RPMI7951 (cell line): Measurements from ENCODE around the genes IL4, SEPTIN8 and C5orf15.

DNA sequence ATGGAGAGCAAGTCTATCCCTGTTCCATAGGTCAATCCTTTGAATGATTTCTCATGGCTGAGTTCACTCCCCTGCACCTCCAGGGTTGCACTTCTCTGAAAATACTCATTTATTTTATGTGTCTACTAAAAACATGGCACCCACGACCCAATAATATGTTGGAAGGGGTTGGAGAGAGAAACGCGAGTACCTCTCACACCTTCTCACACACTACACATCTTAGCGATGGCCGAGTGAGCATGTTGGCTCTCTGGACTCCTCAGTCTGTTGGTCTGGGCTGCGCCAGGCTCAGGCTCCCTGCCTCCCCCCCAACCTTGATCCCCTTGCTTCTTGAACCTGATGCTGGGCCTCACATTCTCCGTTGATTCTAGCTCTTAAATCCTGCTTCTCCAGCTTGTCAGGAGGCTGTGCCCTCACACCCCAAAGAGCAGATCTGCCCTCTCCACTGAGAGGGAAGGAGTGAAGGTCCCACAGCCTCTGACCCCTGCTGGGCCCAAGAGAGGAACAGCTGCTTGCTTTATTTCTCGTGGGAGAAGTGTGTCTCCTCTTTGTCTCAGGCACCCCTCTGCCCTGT, 28.0 kb downstream of the IRF1 start:
- RAMPAGE, long total RNA, result no peak

DNA sequence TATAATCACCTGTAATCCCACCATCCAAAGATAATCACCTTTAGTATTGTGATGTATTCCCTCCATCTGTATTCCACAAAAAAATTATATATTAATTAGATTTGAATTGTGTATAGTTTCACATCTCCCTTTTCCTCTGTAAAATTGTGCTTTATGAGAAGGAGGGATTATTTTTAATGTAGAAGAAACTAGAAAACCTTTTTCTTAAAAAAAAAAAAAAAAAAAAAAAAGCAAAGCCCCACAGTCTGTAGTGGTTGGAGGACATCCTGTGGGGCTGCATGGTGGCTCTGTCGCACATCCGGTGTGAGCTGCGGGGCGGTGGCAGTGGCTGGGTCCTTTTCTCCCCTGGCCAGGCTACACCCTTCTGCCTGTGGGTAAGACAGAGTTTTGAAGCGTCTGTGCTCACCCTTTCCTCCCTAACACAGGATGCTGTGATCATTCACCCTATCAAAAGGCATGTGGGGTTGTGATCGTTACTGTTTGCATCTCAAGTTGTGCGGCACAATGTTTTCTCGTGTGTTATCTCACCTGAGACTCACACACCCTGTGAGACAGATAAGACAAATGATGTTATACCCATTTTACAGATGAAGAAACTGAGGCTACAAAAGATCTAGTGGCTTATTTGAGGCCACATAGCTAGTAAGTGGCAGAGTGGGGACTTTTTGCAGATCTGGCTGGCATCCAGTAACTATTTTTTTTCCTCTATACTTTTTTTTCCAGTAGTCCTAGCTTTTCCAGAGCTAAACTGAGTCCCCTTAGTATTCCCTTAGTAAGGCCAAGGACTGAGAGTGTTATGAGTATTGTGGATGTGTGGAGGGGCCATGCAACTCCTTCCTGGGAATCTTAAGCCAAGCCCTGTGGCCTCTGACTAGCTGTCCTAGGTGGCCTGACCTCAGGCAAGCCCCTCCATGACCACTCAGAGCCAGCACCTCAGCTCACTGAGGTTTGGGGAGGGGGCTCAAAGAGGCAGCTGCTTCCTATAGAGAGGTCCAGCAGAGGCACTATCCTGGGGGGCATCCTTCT, 17.5 kb downstream of the IRF1 start:
- RAMPAGE, long total RNA, result no peak

DNA sequence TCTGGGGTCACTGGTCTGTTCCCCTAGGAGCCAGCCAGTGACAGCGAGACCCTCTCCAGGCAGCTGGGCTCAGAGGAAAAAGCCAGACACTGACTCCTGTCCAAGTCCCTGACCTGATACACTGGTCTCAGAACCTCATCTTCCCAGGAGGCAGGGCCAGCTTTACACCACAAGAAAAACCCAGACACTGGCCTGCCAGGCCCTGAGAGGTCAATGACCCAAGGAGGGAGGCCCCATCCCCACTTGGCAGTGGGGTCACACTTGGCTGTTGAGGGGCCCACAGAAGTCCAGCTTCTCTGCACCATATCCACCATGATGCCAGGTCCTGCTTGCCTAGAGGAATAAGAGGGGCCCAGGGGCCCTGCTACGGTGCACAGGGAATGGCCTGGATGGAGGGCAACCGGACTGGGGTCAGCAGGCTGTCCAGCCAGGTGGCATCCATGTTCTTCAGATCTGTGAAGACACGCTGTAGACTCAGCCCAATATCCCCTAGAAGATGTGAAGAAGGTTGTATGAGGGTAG, 6.9 kb downstream of the IRF1 start:
- RAMPAGE, long total RNA, result no peak

DNA sequence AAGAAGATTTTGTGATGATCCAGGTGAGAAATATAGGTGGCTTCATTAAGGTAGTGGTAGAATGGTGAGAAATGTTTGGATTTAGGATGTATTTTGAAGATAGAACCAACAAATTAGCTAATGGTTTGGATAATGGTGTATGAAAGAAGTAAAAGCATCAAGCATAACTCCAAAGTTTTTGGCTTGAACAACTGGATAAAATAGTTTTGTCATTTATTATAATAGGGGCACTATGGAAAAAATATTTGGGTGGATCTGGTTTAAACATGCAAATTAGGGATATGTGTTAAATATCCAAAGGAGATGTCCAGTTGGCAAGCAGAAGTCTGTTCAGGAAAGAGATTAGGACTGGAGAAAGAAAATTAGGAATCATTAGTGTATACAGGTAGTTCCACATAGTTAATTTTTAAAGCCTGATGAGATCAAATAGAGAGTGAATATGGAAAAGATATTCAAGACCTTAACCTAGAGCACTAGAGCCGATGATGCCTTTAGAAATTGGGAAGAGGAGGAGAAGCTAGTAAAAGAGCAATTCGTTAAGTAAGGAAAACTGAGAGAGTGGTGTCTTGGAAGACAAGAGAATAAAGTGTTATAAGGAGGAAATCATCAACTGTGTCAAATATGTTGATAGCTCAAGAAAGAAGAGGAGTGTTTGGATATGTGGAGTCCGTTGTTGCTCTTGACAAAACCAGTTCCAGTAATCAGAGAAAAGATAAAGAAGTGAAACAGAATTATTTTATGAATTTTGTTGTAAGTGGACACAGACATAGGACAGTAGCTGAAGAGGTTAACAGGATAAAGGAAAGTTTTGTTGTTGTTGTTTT, 5.8 kb downstream of the RAD50 start:
- RAMPAGE, long total RNA, result no peak

DNA sequence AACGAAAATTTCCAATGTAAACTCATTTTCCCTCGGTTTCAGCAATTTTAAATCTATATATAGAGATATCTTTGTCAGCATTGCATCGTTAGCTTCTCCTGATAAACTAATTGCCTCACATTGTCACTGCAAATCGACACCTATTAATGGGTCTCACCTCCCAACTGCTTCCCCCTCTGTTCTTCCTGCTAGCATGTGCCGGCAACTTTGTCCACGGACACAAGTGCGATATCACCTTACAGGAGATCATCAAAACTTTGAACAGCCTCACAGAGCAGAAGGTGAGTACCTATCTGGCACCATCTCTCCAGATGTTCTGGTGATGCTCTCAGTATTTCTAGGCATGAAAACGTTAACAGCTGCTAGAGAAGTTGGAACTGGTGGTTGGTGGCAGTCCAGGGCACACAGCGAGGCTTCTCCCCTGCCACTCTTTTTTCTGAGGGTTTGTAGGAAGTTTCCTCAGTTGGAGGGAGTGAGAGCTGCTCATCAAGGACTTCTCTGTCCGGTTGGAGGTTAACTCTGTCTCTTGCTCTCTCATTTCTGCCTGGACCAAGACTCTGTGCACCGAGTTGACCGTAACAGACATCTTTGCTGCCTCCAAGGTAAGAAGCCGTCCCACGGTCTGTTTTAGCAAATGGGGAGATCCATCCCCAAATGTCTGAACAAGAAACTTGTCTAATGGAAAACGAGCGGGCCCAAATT, at the start of gene IL4:
TSS of gene IL4 (plus strand) at position 85 of the 702 bp plus-strand sequence.
- RAMPAGE, long total RNA, result no peak

GRCh38 chr5:132771405-132771989, 5.5 kb downstream of the SEPTIN8 start:
- RAMPAGE, long total RNA, result no peak

DNA sequence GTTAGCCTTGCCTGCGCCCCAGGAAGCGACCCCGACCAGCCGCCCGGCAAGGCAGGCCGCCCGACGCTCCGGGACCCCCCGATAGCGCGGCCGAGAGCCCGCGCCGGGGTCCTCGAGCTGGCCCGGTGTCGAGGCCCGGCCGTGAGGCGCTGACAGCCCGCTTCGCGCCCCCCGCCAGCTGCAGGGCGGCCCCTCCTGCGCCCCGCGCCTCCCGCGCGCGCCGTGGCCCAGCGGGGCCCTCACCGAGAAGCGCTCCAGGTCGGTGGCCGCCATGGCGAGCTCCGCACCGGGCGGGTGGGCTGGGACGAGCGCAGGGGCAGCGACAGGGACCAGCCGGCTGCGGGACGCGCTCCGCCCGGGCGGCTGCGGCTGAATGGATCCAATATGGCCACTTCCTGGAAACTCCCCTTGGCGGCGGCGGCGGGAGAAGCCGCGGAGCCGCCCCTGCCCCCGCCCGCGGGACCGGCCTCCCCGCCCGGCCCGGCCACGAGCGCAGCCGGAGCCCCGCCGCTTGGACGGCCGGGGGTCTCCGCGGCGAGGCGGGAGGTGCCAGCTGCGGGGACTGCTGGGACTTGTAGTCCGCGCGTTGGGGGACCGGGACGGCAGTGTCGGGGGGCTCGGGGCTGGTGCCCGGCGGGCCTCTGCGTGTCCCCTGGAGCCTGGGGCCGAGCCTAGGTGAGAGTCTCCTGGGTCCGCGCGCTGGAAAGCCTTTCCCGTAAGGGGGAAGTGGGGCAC, at the start of gene SEPTIN8:
TSS of gene SEPTIN8 (minus strand) at position 375 of the 735 bp plus-strand sequence.
- RAMPAGE, long total RNA, result no peak

DNA sequence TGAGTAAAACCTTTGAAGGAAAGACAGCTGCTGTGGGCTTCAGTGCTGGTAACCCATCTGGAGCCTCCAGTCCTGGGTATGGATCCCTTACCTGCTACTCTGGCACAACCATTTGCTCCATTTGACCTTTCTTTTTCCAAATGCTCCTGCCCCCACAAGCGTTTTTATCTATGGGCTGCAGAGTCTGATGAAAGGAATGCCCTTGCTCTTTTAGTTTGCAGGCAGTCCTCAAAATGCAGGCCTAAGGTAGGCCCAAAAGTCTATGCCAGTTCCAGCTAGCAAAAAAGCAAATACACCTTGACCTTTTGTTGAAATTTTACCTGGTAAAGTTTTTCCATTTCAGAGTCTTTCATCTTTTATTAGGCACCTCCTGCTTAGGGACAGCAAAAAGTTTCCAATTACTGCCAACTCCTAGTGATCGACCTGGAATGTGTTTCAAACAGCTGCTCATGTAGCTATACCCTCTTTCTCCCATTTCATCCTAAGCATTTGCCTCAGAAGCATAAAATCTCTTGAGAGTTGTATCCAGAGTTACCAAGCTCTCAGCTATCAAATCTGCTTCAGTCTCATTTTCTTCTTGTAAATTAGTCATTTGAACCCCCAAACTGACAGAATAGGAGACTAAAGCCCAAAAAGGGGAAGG, 2.7 kb upstream of the LEAP2 start:
- RAMPAGE, long total RNA, result no peak

DNA sequence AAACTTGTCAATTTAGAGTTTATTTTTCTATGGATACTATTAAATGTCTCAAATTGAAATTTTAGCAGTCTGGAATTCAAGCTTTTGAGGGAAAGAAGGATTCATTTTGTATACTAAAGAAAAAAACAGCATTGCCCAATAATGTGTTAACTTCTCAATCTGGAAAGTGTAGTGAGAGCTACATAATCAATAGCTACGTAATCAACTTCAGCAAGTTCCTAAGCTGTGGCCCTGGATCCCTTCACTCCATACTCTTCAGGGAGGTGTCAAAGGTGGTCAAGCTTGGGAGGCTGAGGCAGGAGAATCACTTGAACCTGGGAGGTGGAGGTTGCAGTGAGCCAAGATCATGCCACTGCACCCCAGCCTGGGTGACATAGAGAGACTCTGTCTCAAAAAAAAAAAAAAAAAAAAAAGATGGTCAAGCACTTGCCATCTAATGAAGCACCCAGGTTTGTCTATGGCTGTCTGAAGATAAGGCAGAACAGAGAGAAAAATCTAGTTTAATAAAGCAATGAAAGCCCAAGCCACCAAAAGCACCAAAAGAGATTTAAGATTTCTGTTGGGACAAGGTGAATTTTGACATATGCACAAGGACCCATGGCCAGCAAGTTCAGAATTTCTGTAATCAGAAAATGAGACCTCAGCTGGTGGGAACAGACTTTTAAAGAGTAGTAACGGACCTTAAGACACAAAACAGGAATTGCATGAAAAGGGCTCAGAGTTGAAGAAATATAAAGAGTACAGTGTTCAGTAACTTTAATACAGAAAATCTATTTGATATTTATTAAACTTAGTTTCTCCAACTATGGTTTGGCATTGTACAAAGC, 1.4 kb downstream of the LEAP2 start:
- RAMPAGE, long total RNA, result no peak

GRCh38 chr5:132876030-132876736, 2.7 kb downstream of the LEAP2 start:
- RAMPAGE, long total RNA, result no peak

GRCh38 chr5:132886200-132886729, 12.8 kb downstream of the LEAP2 start:
- RAMPAGE, long total RNA, result no peak

DNA sequence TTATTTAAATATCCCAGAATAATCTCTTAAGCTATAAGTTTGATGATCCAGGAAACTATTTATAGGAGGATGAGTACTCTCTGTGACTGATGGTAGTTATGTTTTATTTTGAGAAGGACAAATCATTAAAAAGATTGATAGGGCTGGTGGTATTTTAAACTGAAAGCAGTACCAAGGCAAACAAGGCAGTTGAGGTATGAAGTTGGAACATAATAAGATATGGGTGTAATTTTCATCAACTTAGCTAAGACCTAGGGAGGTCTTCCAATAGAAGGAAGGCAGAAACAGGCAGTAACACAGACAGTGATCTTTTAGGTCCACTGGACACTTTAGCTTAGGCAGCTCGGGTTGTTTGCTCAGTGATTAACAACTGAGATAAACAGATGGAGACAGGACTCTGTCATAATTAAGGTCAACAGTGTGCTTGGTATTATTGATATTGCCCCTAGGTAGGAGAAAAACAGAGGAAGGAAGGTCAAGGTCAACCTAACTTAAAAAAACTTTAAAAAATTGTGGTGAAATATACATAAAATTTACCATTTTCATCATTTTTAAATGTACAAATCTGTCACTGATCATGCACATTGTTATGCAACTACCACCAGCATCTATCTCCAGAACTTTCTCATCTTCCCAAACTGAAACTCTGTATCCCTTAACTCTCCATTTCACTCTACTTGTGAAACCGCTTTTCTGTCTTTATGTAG, 2.2 kb upstream of the HSPA4 start:
- RAMPAGE, long total RNA, result no peak

- RAMPAGE, long total RNA, result no peak
Measured at GRCh38 chr5:133106462-133107523, 55.0 kb downstream of the HSPA4 start.

DNA sequence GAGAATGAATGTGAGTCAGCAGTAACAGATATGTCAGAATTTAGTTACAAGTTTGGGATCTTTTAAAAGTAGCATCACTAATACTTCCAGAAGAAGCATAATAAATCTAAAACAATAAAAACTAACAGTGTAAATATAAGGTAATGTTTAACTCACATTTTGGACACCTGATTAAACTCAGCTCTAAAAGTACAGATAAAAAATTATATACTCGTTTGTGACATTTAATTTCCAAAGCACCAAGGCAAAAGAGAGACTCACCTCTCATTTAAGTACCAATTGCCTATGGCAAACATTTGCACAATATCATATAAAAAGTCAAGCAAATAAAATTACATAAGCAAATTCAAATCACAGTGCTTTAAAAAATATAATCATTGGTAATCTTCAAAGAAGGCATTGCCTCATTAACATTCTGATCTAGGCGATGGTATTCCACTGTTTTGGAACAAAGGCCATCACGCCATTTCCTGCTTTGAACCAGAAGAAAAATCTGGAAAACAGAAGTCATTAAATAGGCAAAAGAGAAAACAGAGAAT, 11.9 kb downstream of the C5orf15 start:
- RAMPAGE, long total RNA, result no peak

- RAMPAGE, long total RNA, result start-site peak on the minus strand at chr5:133968591-133968636, 632 and 299 reads in 2 replicates
Measured at GRCh38 chr5:133968269-133969095, at the start of gene C5orf15. TSS of gene C5orf15 (minus strand) at chr5:133968625.

- RAMPAGE, long total RNA, result no peak
Measured at GRCh38 chr5:133969648-133970839, 1.6 kb upstream of the C5orf15 start.

DNA sequence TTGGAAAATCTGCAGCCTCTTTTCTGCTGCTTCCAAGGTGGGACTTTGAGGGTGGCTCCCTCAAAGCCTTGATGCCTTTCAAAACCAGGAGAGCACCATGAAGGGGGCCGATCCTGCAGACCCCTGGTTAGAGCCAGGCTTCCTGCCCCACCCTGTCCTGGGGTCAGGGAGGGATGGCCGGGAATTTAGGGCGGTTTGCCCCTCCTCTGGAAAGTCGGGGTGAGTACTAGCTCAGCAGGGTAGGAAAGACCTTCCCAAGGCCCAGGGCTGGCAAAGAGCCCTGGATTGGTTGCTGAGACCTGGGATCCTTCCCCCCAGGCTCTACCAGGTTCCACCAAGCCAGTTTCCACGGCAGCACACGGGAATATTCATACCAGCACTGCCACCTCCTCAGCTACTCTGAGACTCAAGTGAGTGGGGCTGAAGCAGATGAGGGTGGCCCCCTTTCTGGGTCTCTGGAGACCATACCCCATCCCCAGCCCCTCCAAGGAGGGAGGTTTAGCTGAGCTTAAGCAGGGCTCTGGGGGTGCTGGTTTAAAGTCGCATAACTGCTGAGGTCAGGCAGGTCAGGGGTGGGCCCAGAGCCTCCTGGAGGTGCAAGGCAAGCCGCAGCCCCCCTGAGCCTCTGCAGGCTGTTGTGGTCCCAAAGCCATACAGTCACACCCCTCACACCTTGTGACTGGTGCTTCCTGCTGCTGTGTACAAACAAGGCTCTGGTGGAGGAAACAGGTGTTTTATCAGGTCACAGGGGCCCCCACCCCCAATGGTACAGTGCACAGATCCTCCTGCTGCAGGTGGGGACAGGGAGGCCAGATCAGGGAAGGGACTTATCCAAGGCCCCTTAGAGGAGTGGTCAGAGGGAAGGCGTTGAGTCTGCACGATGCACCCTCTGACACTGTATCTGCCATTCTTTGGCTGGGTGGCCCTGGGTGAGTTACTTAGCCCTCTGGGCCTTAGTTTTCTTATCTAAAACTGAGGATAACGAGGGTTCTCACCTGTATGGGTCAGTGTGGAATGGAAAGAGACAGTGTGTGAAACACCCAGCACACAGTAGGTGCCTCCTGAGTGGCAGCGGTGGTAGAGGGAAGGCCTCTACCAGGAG, 7.9 kb downstream of the TCF7 start:
- RAMPAGE, long total RNA, result no peak

GRCh38 chr5:134123165-134123661, 8.7 kb downstream of the TCF7 start:
- RAMPAGE, long total RNA, result no peak

DNA sequence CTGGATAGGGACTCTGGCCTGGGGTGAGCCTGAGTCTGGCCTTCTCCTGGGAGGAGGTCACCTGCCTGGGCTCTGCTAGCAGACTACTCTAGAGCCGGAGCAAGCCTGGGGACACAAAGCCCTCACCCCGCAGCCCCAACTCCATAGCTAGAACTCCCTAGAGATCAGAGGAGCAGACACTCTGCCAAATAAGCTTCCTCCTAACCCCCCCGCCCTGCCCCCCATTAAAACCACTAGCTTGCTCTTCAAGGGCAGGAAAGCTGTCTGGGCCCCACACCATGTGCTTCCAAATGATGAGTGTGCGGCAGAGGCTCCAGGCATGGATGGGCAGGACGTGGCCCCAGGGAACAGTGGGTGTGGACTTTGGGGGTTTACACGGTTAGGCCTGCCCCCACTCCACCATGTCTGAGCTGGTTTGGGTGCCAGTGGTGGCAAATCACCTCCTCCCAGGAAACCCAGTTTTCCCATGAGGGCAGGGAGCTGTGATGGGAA, 10.0 kb downstream of the TCF7 start:
- RAMPAGE, long total RNA, result no peak

DNA sequence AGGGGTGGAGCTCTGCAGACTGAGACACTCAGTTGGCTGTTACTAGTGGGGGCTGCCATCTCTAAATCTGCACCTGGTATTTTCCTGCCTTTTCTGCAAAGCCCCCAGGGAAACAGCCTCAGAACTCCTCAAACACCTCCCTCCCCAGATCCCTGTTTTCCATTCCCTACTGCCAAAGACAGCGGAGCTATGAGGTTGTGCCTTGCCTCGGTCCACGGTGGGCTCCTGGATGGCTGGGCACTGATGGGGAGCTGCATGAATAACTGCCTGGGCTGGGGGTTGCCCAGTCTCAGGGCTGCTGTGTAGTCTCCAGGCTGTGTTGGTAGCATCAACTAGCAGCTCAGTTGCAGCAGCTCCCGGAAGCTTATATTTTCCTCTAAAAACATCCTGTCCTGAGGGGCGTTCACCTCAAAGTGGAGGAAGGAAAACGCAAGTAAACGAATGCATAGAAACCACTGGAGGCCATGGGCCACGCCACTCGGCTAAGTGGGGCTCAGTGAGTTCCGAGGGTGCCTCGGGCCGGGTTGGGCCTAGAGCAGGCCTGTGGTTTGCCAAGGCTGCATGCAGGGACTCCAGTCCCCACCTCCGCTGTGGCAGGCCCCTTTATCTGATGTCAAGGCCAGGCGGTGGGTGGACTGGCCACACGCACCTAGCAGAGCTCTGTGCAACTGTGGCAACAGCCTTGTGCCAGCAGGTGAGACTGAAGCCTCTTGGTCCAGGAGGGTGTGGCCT, 14.9 kb downstream of the TCF7 start:
- RAMPAGE, long total RNA, result no peak